Foreskin fibroblast (primary cell): ENCODE measurements around a stretch of chrX.

- RRBS: no CpG with 5 or more reads among the region's 4 CpGs
Observed at GRCh38 chrX:38286529-38287359, 40.6 kb downstream of the RPGR start.

DNA sequence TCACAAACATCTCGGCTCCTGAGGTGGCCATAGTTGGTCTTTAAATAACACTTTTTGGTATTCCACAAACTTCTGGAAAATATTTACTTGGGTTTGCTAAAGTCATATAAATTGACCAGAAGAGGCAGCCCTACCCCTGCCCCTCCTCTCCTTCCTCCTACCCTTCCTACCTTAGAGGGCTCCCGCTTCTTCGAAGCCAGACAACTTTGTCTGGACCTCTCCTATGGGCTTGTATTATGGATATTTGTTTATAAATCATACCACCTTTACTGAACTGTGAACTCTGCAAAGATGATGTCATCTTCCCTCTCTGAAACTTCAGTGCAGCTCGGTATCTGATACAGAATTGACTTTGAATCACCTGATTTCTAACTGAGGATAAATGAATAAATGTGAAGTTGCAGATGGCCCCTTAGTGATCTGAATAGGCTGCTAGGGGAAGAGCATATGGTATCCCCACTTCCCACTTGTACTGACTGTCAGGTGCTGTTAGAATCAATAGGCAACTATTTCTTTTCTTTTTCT lies 1.1 kb upstream of the OTC start:
- RRBS: no CpG with 5 or more reads among the region's 4 CpGs

- RRBS: 47% methylated on average over 4 of the region's 15 CpGs
Observed at GRCh38 chrX:38770043-38770699, 31.1 kb upstream of the MID1IP1 start.

GRCh38 chrX:38803497-38804540 lies 2.6 kb downstream of the MID1IP1 start:
- RRBS: 3% methylated on average over 12 of the region's 73 CpGs

GRCh38 chrX:38805292-38805613 lies 4.0 kb downstream of the MID1IP1 start:
- RRBS: 3% methylated on average over 3 of the region's 16 CpGs

DNA sequence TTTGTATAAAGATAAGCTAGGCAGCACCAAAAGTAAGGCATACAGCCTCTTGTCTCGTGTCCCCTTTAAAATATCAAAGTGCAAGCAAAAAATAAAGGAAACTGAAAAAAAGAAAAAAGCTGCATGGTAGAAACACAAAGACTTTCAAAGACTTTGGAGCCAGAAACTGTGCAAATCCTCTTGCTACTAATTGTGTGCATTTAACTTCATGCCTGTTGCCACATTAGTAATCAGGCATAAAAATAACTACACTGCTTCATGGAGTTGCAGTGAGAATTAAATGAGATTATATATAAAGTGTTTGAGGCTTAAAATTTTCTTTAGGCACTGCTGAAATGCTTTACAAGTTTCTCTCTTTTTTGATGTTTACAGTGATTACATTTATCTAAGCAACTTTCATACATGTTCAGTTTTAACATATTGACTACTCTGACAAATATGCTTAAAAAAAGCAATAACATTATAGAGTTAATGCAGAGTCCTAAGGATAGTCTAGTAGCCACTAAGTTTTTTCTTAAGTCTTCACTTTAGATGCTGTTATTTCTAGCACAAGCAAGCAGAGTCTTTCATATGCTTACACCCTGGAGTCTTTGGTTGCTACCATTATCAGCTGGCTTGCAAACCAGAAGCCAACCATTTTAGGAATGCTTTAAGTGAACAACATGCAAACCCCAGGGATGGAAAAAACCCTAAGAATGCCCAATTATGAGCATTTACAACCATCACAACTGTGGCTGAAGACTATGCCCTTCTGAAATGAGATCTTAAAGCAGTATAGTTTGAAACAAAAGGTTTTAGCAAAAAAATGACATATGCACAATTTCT lies 6.4 kb downstream of the MID1IP1 start:
- RRBS: no CpG with 5 or more reads among the region's 1 CpG

GRCh38 chrX:39645023-39645408 lies 452.7 kb downstream of the BCOR start:
- RRBS: no CpG with 5 or more reads among the region's 6 CpGs

DNA sequence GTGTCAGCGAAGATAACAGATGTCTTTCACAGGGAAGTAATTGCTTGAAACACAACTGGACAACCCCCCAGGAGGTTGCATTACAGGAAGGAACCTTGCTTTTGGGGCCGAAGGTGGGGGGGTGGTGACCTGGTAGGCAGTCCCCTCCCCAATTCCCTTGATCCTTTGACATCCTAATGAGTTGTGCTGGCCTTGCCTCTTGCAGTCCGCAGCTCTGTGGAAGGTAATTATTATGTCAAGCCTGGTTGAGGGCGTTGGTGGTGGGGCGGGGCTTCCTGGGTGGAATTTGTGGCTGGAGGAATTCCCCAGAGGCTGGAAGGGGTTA lies 367.3 kb downstream of the BCOR start:
- RRBS: no CpG with 5 or more reads among the region's 5 CpGs

GRCh38 chrX:39754966-39756129 lies 342.4 kb downstream of the BCOR start:
- RRBS: no CpG with 5 or more reads among the region's 32 CpGs

- RRBS: no CpG with 5 or more reads among the region's 3 CpGs
Observed at GRCh38 chrX:39886238-39886685, 211.5 kb downstream of the BCOR start.

DNA sequence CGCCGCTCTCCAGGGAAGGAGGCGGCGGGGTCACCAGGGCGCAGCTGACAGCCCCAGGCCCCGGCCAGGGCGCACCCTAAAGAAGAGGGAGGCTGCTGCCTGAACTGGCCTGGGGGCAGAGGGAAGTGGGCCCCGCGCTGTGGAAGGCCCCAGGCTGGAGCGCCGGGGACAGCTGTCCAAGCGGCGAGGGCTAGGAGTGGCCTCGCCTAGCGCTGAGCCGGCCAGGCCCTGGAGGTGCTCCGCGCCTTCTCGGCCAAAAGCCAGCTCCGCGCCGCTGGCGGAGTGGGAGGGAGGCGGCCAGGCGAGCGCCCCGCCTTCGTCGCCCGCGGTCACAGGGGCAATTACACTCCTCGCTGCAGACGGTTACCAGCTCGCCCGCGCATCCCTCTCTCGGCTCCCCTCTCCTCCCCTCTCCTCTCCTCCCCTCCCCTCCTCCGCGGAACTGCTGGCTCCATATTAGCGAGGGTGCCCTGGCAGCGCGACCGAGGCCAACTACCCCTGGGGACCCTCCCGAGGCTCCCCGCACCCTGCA lies 91.7 kb downstream of the BCOR start:
- RRBS: 3% methylated on average over 11 of the region's 45 CpGs

GRCh38 chrX:40007473-40008189 lies 90.1 kb downstream of the BCOR start:
- RRBS: no CpG with 5 or more reads among the region's 32 CpGs

- RRBS: no CpG with 5 or more reads among the region's 5 CpGs
Observed at GRCh38 chrX:40021160-40021627, 76.6 kb downstream of the BCOR start.

DNA sequence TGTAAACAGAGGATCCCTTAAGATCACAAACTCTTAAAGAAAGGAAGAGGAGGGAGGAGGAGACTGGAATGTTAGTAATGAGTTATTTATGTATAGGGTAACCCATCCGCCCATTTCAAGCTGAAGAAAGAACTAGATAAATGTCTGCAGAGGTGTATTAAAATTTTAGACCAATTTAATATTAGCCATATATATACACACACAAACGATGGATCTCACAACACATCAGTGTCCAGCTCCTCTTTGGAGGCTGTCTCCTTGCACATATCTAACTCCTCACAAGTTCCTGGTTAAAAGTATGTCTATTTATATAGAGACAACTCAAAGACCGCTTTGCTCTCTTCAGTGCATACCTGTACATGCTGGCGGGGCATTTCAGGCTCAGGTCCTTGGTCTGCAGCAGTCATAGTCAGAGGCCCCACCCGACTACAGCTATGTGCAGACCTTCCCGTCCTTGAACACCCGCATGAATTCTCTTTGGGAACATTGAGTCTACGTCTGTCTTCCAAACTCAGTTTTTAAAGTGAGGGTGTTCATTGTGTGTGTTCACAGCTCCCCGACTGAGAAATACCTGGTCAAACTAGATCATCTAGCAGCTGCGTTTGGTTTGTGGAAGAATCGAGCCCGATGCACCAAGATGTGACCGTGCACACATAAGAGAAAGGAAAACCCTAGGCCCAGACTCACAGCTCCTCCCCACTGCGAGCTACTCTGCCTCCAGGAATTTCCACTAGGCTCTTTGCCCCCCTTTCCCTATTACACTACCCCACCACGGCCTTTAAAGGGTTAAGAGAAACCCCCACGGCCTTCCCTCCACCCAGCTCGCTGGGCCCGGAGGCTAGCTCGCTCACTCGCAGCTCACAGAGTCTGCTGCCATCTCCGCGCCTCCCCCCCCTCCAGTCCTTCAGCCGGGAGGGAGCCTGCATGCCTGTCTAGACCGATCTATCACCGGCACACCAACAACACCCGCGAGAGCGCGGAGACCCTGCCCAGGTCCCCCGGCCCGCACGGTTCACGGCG lies 4.1 kb downstream of the BCOR start:
- RRBS: 4% methylated on average over 12 of the region's 34 CpGs

DNA sequence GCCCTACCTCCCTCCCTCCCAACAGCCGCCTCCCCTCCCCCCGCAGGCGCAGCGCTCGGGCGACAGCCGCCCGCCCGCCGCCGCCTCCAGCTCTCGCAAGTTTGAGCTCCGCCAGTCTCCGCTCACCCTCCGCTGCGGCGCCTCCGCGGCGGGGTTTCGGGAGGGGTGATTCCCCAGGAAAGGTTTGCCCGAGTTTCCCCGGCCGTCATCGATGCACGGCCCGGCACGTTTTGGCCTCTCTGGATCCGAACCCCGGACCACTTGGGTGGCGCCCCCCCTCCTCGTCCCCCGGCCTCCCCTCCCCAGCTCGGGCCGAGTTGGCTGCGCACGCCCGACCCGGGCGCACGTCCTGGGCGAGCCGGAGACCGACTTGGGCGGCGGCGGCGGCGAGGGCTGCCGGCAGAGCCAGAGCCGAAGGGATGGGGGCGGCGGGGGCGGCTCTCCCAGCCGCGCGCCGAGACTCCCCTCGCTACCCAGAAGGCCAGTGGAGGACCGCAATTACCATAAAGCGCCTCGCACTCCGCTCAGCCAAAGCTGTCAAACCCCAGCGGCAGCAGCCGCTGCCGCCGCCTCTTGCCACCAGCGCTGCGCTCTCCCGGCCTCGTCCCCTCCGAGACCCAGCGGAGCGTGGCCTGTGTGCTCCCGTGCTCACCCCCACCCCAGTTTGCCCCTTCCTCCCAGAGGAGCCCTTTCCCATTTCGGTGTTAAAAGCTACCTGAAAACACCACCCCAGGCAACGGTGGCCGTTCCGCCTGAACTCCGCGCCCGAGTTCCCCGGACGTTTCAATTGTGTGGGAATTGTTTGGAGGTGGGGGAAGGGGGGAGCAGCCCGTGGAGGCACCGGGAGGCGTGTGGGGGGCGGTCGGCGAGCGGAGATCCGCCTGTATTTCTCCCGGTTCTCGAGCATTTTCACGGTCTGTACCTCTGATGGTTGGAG lies 560 bp upstream of the BCOR start:
- RRBS: 3% methylated on average over 28 of the region's 95 CpGs

GRCh38 chrX:40106940-40107742 lies 9.4 kb upstream of the BCOR start:
- RRBS: 0% methylated on average over 3 of the region's 65 CpGs

DNA sequence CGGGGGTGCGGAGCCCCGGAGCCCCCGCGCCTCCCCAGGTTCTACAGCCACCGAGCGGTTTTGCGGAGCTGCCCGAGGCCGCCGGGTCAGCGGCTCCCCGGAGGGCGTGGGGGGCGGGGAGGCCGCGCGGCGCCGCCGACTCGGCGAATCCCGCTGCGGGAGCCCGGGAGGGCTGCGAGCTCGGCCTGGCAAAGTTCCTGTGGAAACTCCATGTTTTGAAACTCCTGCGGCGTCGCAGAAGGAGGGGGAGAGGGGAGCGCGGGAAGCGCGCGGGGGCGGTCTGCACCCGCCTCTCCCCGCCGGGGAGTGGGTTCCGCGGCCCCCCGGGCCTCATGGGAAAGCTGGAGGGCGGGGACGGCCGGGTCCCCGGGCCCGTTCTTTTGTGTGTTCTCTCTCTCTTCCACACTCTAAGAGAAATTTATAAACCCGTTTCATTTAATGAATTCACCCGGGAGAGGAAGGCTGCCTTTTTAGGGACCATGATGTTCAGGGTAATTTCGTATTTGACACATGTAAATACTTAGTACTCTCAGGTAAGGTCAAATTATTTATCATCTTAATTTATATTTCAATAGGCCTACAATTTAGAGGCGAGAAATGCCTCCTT lies 12.0 kb upstream of the BCOR start:
- RRBS: 1% methylated on average over 23 of the region's 52 CpGs

DNA sequence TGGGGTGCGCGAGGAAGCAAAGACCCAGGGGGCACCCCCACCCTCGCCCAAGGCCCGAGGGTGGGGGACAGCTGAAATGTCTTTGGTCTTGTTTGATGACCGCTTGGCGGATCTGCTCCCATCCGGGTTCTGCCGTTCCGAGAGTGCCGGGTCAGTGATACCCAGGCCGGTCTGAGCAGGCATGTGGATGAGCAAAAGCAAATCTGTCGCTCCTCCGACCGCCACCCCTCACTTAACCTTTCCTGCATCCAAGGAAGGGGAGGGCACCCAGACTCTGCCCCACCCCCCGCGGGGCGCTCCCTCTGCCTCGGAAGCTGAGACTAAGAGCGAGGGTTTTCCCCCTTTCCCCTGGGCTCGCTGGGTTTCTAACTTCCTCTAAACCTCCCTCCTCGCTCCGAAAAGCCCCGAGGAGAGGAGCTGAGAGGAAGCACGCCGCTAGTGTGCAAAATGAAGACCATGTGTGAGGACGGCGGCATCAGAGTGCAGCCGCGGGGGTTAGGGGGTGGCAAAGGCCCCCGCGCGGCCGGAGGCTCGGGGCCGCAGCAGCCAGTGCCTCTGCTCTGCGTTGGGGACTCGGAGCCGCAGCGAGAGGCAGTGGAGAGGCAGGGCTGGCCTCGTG lies 55.6 kb upstream of the BCOR start:
- RRBS: no CpG with 5 or more reads among the region's 40 CpGs

DNA sequence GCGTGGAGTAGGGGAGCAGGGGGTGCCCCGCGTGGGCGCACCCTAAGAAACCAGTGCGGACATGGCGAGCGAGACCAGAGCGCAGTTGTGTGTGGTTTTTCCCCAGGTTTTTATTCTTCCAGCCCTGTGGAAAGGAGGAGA lies 73.7 kb upstream of the BCOR start:
- RRBS: no CpG with 5 or more reads among the region's 8 CpGs